ENCODE data around the gene OR11H1.

GRCh38 chr22:11859513-11859965 lies 3668.5 kb upstream of the OR11H1 start:
- PRO-cap = no peak
- RAMPAGE, long total RNA, 4 experiments = no peak in any of the 4 experiments

- PRO-cap = no peak
- RAMPAGE, long total RNA, 4 experiments = no peak in any of the 4 experiments
These were observed at the start of gene OR11H1 for GRCh38 chr22:15527962-15528322. Gene OR11H1, plus strand, starts transcription at chr22:15528192.

GRCh38 chr22:15690109-15690488 lies 273 bp downstream of the POTEH start:
- PRO-cap = no peak
- RAMPAGE, long total RNA, 4 experiments = no peak in any of the 4 experiments

DNA sequence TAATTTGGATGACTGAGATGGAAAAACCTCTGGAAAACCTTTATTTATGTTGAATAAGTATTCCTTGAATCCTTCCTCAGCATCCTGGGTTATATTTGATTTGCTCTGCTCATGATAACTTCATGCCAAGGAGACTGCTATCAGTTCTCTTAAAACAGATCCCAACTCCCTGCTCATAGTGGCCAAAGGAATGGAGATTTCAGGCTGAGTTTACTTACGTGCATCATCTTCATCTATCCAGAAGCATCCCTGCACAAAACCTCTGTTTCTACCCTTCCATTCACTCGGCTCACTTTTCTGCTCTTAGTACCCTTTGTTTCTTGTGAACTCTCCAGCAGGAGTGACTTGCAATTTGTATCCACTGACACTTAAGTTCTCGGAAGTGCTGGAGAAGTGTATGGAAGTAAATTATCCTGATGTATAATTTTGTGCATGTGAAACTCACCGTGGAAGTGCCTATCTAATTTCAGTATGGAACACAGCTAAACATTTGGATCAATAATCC lies 6.9 kb upstream of the CCT8L2 start:
- PRO-cap = no peak
- RAMPAGE, long total RNA, 4 experiments = no peak in any of the 4 experiments

- PRO-cap = no peak
- RAMPAGE, long total RNA, 4 experiments = no peak in any of the 4 experiments
These were observed 44.5 kb upstream of the XKR3 start for GRCh38 chr22:16869706-16870087.

DNA sequence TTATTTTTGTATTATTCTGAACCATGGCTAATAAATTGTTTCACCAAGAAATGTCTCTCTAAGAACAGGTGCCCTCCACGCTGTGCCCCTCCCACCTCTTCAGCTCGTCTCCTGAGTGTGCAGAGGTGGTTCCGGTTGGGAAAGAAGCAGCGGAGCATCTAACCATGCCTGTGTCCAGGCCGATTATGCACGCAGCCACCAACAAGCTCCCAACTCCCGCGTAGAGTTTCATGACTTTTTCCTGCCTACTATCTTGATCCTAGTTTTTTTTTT lies 8.5 kb downstream of the TMEM121B start:
- PRO-cap = no peak
- RAMPAGE, long total RNA, 4 experiments = no peak in any of the 4 experiments

DNA sequence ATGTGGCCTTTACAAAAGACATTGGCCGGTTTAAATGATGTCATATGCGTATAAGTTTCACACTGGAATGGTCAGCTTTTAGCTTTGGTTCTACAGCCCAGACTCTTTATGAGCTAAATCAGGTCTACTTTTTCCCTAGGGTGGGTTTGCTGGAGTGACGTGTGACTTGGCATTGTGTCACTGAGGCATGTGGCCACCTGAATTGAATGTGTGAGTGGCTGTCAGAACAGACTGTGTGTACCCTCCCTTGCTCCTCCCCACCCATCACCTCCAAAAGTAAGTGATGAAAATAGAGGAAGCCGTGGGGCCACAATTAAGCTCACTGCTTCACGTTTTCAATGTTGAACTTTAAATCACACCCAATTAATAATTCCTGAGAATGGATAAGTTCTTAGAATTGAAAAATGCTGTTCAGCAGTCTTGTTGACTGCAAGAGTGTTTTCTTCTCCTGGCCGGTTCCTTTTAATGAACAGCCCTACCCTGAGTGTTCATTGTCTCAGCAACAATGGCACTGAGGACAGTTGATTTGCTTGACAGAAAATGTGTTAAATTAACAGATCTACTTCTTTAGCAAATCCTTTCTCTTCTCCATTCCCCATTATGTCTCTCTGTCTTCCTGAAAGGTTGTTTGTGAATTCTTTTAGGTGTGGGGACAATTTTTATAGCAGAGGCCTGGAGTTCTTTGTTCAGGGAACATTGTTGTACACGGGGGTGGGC lies 11.3 kb downstream of the CECR2 start:
- PRO-cap = no peak
- RAMPAGE, long total RNA, 4 experiments = no peak in any of the 4 experiments

DNA sequence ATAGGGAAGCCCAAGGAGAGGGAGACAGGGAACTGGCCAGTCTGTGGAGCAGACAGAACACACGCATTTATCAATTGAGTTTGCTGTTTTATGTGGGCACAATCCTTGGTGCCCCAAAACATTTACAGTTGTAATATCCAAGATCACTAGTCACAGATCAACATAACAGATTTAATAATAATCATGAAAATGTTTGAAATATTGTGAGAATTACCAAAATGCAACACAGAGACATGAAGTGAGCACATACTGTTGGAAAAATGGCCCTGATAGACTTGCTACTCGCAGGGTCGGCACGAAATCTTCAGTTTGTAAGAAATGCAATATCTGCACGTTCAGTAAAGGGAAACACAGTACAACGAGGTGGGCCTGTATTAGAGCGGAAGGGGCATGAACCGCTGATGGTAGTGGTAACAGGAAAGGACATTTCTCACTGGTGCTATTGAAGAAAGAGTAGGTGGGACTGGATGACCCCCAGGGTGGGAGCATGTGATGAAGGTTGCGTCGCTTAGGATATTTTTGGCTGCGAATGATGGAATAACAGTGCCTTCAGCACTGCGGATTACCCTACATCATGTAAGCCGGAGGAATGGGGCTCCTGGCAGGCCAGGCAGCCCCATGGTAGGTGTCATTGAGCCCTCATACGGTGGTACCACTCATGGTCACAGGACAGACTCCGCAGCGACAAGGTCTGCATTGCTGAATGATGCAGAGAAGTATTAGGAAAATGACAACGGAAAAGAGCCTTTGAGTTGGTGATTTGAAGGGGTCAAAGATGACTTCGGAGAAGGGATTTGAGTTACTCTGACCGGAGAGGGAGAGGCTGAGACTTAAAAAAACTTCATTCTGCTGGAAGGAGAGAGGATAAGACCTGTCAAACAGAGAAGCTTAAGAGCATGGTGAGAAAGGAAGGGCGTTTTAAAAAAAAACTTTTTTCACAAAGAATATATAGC lies 16.5 kb downstream of the CECR2 start:
- PRO-cap = no peak
- RAMPAGE, long total RNA, 4 experiments = no peak in any of the 4 experiments

- PRO-cap = no peak
- RAMPAGE, long total RNA, 4 experiments = no peak in any of the 4 experiments
These were observed 74.6 kb downstream of the CECR2 start for GRCh38 chr22:17443382-17444648.

- PRO-cap = no peak
- RAMPAGE, long total RNA, 4 experiments = no peak in any of the 4 experiments
These were observed 79.3 kb upstream of the SLC25A18 start for GRCh38 chr22:17483862-17484512.

- PRO-cap = no peak
- RAMPAGE, long total RNA, 4 experiments = no peak in any of the 4 experiments
These were observed 6.9 kb downstream of the SLC25A18 start for GRCh38 chr22:17570185-17570553.

- PRO-cap = no peak
- RAMPAGE, long total RNA, 4 experiments = no peak in any of the 4 experiments
These were observed 15.0 kb downstream of the SLC25A18 start for GRCh38 chr22:17578135-17578826.

DNA sequence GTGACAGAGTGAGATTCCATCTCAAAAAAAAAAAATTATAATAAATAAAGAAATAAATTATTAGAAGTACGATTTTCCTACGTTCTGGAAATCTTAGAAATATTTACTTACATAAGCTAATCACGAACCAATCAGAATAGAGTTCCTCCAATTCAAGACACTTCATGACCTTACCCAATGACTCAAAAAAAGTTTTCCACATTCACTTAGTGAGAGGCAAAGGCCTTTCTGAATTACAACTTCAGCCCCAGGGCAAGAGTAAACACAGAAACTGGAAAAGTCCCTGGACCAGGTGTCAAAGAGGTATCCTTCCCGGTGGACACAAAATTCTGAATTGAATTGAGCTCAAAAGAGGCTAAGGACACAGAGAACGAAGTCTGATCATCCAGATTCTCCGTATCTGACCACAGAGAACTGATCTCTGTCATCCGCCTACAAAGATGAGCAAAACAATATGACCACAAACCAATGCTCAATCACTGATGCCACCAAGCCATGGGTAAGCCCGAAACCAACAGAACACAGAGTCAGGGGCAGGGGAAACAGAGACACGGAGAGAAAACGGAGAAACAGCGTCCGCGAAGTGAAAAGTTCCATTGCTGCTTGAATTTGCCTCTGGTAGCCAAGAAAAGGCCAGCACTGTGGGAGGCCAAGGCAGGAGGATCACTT lies 6.9 kb downstream of the BID start:
- PRO-cap = no peak
- RAMPAGE, long total RNA, 4 experiments = no peak in any of the 4 experiments

- PRO-cap = no peak
- RAMPAGE, long total RNA, 4 experiments = no peak in any of the 4 experiments
These were observed 91.0 kb upstream of the BID start for GRCh38 chr22:17865217-17865655.

DNA sequence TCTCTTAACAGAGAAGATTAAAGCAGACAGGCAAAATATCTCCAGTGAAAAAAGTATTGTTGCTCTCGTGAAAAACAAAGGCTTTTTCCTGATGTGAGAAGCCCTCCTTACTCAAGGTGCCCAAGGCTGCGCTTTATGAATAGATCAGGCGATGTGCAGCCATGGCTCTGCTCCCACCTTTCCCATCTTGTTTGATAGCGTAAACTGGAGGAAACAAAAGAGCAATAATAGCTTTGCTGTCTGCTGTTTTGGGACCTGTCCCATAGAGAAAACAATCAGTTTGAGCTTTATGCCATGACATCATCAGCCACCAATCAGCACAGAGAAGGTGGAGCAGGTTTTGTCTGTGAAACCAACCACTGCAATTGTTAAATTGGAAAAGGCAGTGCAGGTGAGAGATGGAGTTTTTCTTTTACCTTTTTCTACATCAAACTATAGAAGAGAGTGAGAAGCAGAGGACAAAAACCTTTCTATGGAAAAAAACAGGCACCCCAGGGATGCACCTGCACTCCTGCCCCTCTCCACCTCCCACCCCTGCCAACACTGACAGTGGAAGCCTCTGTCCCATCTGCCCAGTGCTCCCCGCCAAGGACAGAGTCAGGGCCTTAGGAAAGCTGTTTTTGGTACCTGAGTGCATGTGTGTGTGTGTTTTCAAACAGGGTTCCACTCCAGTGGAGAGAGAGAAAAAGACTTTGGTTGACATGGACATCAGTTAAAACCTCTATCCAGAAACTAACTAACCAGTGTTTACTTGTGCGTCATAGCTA lies 80.7 kb downstream of the MICAL3 start:
- PRO-cap = no peak
- RAMPAGE, long total RNA, 4 experiments = no peak in any of the 4 experiments

DNA sequence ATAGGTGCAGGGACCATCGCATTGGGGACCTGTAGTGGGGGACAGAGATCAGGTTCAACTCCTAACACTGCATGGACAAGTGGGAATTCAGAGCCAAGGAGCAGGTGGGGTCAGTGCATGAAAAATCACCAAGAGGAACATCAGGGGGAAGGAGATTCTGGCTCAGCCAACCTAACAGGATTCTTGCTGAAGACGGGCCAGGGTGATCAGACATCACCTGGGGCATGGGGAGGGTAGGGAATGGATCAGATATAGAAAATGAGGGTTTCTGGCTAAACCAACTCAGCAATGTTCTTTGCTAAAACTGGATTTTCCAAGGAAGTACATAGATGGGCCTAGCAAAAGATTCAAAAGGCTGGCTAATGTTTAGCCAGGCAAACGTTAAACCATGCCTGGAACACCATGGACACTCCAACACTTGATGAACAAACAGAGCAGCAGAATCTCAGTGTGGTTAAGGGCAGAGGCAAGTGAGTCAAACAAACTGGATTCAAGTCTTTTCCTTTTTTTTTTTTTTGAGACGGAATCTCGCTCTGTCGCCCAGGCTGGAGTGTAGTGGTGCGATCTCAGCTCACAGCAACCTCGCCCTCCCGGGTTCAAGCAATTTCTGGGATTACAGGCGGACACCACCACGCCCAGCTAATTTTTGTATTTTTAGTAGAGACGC lies 70.0 kb downstream of the MICAL3 start:
- PRO-cap = no peak
- RAMPAGE, long total RNA, 4 experiments = no peak in any of the 4 experiments

DNA sequence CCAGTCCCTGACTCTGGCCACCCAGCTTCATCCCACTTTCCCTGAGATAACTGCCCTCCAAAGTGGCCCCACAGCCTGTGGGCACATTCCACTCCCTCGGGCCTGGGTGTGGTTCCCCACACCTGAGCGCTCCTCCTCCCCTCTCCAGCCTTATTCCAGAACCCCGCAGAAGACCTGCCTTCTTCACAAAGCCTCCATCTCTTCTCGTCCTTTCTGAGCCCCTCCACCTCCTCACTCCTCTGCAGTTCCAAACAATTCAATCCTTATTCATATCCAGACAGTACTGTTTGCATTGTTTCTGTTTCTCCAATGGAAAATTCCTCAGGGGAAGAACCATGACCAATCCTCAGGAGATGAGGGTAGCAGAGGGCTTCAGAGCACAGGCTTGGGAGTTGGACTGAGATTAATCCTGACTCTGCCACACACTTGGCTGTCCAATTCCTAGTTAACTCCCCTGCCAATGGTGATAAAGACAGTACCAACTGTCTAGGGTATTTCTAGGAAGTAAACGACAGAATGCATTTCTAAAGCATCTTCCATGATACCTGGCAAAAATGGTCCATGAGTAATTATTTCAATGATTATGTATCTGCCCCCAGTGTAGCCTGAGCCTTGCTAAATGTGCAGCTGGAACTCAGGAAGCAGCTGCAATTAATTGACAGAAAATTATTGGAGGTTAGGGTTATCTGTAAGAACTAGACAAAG lies 58.0 kb downstream of the MICAL3 start:
- PRO-cap = no peak
- RAMPAGE, long total RNA, 4 experiments = no peak in any of the 4 experiments

GRCh38 chr22:17980547-17981223 lies 43.7 kb downstream of the MICAL3 start:
- PRO-cap = no peak
- RAMPAGE, long total RNA, 4 experiments = no peak in any of the 4 experiments

GRCh38 chr22:17983146-17983840 lies 41.1 kb downstream of the MICAL3 start:
- PRO-cap = no peak
- RAMPAGE, long total RNA, 4 experiments = no peak in any of the 4 experiments

DNA sequence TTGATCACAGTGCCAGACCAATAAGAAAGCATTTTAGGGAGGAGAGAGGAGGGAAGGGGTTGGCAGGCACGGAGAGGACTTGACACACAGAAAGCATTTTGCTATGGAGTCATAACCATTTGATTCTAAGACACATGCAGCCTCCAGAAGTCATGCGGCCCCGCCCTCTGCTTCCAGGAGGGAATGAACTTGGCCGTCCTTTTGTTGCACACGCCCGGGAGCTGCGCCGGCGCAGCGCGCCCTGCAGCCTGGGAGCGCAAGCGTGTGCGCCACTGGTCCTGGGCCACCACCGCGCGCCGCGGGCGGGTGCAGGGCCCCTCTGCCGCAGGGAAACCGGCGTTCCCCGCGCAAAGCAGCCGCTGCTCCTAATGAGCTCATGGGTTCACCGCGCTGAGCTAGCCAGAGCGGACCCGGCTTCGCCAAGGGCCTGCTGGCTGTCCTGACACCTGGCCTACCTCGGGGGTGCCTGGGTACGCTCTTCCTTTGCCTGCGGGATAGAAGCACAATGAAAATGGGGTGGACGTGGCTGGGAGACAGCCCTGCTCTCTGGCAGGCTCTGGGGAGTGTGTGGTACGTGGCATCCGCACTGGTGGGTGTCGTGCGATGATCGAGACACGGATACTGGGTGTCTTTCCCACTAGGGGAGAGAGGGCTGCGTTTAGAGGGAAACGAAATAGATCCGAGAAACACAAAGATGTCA lies 751 bp downstream of the MICAL3 start:
- PRO-cap = unidirectional peak, plus-strand start at position 253 of the sequence
- RAMPAGE, long total RNA, 4 experiments = no peak in any of the 4 experiments